AG10803 (cell line): ENCODE results near the genes NEUROD1, NUP35 and ZNF804A.

- RRBS = no CpG with 5 or more reads among the region's 5 CpGs
Observed at GRCh38 chr2:180033748-180034744, 26.9 kb upstream of the CWC22 start.

DNA sequence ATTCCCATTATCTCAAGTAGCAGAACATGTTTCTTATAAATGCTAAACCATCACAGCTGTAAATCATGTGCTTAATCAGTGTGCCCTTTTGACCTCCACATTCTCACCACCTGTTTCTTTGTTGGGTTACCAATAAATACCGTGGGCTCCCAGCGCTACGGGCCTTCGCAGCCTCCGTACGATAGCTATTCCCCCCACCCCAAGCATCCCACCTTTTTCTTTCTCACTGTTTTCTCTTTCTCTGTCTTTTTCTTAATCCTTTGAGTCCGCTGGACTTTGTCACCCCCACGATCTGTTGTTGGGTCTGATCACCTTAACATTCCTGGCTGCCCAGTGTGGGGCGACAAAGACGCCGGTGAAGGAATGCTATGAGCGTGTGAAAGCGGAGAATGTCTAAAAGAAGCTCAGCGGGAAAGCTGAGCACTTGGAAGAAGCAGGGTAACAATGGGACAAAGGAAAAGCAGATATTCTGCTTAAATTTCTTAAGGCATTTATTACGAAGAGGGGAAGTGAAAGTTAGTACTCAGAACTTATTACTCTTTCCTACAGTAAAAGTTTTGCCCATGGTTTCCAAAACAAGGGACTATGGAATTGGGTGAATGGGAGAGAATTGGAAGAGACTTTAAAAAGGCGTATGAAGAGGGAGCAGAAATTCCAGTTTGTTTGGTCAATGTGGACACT is 49.7 kb upstream of the CWC22 start:
- RRBS = no CpG with 5 or more reads among the region's 16 CpGs

DNA sequence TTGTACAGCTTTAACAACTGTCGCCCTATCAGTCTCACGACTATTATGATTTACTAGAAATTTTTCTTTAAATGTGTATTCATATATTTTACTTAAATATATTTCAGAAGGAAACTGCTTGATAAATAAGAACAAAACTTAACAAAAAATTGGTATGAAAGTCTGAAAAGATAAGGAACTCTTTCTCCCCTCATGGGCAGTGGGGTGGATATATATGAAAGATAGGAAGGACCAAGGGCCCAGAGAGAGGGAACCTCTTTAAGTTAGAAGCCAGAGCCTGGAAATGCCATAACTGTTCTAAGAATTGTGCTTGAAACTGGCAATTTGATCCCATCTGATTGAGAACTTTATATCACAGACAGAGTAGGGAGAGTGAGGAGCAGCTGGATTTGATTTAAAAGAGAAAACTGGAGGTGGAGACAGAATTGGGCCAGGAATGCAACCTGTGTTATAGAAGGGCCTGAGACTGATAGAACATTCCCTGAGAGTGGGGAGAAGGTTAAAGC is 36.3 kb downstream of the UBE2E3 start:
- RRBS = no CpG with 5 or more reads among the region's 2 CpGs

DNA sequence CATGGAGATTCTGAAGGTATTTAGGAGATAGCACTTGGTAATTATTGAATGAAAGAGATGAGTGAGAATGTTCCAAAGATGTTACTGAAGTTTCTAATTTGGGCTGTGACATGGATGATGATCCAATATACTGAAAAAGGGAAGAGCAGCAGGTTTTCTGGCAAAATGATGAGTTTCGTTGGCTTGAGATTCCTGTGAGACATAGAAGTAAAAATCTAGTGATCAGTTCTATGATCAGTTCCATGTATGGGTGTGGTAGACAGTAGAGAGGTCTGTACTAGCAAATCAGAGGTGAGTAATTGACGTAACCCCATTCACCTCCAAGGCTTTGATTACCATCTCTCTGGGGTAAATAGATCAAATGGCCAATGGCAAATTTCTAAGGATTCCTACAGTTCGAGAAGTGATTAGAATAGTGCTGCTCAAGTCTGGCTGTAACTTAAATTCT is 6.3 kb downstream of the ITGA4 start:
- RRBS = no CpG with 5 or more reads among the region's 3 CpGs

DNA sequence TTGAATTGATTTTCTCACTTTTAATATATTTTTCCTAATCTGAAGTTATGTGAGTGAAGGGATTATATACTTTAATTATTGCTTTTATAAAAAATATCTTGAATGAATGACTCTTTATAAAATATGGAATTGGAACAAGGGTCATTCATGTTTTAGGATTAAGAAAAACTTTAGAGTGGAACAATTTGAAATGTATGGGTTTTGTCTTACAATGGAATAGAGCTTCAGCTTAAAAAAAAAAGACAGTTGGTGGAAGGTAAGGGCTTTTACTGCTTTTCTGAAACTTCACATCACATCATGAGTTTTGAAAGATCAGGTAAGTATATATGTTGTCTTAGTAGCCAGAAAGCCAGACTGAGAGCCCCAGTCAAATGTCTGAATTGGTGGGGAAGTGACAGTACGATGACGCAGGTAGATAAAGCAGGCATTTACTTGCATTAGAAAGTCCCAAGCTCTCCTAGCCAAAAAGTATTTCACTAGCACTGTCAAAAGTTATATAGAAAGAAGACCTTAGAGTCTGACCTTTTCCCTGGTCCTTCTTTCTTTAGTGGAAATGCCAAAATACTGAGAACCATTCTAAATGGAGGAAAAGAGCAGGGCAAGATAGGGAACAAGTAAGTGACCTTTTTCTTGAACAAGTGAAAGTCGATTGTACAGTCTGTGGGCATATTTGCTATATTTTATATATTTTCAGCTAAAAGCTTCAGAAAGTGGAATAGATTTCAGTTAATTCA is 10.0 kb downstream of the ITGA4 start:
- RRBS = no CpG with 5 or more reads among the region's 3 CpGs

- RRBS = no CpG with 5 or more reads among the region's 49 CpGs
Observed at GRCh38 chr2:181678101-181678920, 2.0 kb downstream of the NEUROD1 start.

- RRBS = 5% methylated on average over 6 of the region's 61 CpGs
Observed at GRCh38 chr2:181680370-181681401, at the start of gene NEUROD1. NEUROD1 (minus strand) TSS chr2:181680517.

- RRBS = no CpG with 5 or more reads among the region's 9 CpGs
Observed at GRCh38 chr2:181790712-181791573, 100.6 kb upstream of the ITPRID2 start.

GRCh38 chr2:181896780-181897287 is 5.3 kb downstream of the ITPRID2 start:
- RRBS = no CpG with 5 or more reads among the region's 1 CpG

DNA sequence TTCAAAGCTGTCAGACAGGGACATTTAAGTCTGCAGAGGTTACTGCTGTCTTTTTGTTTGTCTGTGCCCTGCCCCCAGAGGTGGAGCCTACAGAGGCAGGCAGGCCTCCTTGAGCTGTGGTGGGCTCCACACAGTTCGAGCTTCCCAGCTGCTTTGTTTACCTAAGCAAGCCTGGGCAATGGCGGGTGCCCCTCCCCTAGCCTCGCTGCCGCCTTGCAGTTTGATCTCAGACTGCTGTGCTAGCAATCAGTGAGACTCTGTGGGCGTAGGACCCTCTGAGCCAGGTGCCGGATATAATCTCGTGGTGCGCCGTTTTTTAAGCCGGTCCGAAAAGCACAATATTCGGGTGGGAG is 44.9 kb downstream of the PPP1R1C start:
- RRBS = no CpG with 5 or more reads among the region's 12 CpGs

- RRBS = no CpG with 5 or more reads among the region's 14 CpGs
Observed at GRCh38 chr2:182030982-182031469, 45.4 kb downstream of the PPP1R1C start.

DNA sequence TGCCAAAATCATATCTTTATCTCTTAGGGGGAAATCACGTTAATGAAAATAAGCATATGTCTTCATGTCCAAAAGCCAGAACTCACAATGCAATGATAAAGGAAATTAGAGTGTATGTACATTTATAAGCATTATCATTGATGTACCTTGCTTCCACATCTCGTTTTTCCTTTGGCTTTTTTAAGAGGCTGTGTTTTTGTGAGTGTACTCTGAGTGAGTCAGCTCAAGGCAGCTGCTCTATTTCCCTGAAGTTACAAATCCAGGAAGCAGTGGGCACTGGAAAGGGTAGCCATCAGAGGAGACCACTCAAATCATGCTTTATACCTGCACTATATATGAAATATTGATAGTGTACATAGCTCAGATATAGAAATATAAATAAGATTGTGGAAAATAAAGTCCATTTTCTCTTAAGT is 116.0 kb upstream of the PDE1A start:
- RRBS = no CpG with 5 or more reads among the region's 2 CpGs

DNA sequence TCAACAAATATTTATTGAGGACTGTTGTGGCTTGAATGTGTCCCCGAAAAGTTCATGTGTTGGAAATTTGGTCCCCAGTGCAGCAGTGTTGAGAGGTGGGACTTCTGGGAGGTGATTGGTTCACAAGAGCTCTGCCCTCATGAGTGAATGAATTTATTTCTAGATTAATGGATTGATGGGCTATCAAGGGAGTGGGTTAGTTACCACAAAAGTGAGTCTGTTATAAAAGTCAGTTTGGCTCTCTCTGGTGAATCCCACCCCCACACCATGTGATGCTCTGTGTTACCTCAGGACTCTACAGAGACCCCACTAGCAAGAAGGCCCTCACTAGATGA is 46.8 kb upstream of the FRZB start:
- RRBS = no CpG with 5 or more reads among the region's 1 CpG

DNA sequence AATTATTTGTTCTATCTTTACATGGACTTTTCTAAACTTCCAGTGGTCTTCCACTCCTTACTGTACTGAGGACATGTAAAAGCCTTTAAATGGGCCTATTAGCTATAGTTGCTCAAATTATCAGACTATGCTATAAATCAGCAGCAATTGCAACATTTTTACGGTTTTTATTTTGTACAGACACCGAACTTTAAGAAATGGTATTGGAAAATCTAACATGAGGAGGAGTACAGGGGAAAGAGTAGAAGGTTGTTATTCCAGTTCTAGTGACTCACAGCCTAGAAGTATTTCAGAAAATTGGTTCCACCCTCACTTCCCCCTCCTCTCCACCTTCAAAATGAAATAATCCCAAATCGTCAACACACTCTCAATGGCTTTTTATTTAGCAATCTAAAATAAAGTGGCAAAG is 1.2 kb downstream of the NCKAP1 start:
- RRBS = no CpG with 5 or more reads among the region's 3 CpGs

DNA sequence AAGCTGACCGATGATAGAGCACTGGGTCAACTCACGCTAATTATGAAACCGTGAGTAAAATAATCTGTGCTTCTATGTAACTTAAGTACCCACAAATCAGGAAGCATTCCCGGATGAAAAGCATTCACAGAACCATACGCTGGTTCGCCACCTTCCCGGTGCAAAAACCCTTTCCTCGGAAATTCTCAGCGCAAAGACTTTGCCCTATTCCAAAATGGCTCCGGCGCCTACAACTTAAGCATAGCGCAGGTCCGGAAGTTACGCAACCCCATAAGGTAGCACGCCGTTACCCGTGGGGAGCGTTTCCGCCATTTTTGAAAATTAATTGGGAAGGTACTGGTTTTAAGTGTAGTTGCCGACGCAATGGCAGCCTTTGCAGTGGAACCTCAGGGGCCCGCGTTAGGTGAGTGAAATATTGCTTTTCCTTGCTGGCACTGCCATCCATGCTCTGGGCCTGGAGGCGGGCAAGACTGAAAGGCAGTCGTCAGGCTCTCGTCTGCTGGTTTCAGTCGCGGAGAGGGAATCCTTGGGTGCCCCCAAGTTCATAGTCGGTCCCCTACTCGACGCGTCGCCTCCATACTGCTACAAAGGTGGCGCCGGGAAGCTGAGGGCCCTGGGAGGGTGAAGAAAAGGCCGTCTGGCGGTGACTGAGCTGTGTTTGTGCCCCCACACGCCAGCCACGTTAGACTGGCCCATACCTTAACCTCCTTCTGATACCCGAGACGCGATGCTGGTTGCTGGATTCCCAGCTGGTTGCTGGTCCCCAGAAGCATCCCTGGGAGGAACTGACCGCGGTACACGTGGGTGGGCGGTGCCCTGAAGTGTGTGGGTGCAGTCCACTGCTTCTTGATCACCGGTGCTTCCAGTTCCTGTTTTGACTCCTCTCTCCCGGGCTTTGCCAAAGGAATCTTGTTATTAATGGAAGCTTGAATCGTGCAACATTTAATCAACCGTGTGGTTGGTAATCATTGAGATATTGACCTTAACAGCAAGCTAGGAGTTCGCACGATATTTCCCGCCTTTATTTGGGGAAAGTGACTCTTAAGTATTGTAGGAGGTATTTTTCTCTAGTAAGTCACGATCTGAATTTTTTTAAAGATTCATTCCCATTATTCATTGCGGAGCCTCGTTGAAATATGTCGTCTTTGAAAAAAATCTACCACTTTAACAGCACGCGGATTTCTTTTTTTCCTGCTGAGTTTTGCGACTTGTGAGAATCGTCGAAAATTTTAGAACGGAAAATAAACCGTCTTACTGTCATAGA is at the start of gene NUP35:
Gene NUP35, plus strand, starts transcription at position 349 of the 1,264 bp plus-strand sequence.
- RRBS = 0% methylated on average over 2 of the region's 64 CpGs

DNA sequence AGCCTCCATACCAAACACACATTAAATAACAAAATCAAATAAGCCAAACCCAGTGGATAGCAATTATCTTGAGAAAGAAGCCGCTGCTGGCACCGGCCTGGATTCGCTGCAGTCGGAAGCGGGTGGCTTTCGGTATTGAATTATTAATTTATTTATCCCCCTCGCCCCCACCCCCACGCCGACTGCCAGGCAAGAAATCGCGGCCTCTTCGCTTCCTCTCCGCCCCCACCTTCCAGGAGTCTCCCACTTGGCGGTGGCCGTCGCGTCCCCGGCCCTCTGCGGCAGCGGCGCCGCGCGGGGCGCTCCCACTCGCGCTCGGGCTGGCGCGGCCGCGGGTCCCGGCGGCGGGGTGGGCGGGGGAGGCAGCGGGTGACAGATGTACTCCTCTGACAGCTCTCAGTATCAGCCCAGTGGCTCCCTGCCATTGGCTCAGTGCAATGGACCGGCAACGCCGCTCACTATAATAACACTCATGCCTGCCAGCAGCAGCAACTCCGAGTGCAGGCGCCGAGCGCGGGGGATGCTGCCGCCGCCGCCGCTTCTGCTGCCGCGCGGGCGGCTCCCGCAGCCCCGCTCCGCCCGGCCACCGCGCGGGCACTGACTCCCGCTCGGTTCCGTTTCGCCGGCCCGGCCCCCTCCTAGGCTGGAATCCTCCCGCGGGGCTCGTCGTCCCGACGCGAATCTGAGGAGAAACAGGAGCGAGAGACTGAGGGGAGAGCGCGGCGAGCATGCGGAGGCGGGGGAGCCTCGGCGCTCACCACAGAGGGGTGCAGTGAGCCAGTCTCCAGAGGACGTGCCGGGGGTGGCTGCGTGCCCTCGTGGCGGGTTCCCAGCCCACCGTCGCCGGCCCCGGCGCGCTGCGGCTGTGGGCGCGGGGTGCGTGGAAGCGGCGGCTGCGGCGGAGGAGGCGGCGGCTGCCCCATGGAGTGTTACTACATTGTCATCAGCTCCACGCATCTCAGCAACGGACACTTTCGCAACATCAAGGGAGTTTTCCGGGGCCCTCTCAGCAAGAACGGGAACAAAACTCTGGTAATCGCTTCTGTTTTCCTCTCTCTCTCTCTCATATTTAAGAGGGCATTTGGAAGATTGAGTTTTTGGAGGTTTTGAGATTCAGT is at the start of gene ZNF804A:
Gene ZNF804A, plus strand, starts transcription at position 491 of the 1,118 bp plus-strand sequence.
- RRBS = 2% methylated on average over 37 of the region's 108 CpGs

- RRBS = no CpG with 5 or more reads among the region's 11 CpGs
Observed at GRCh38 chr2:187513450-187514674, 40.4 kb downstream of the TFPI start.

- RRBS = no CpG with 5 or more reads among the region's 1 CpG
Observed at GRCh38 chr2:187541030-187541592, 13.1 kb downstream of the TFPI start.

GRCh38 chr2:188032218-188032626 is 259.5 kb upstream of the GULP1 start:
- RRBS = no CpG with 5 or more reads among the region's 6 CpGs